Esophagus squamous epithelium (tissue), 4 donors: ENCODE measurements around the genes OR6C74, OR6C68, RAB5B and MYL6B.

DNA sequence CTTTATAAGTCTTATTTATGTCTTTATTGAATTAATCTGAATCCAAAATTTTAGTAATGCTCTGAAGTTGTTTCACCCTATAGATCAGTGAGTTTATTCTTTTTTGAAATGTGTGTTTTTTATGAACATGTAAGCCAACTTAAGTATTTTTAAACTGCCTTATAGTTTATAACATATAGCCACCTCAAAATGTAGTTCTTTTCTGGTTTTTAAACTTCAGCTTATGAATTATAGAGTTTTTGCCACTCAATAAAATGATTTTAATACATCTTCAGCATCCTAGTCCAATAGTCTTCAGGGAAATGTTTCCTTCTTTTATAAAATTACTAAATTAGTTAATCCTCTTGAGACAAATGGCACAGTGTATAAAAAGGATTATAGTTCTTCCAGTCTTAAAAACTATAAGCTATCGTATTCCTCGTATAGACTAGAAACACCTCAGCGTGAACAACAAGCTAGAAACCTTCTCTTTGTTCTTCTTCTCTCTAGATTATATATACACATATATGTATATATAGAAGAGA is at the start of gene OR6C74:
TSS of gene OR6C74 (plus strand) at position 418 of the 524 bp plus-strand sequence.
- PRO-cap, result no peak
- RAMPAGE, long total RNA, 4 experiments, result no peak in any of the 4 experiments

DNA sequence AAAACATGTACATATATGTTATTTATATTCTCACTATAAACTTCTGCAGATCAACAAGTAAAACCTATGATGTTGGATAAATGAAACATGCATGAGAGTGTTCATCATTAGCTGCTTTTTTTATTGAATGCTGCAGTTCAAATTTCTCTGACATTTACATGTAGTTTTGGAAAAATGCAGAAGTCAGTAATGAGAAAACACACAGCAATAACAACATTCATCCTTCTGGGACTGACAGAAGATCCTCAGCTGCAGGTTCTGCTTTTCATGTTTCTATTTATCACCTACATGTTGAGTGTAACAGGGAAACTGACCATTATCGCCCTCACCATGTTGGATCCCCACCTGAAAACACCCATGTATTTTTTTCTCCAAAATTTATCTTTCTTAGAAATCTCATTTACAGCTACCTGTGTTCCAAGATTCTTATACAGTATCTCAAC is at the start of gene OR6C68:
TSS of gene OR6C68 (plus strand) at position 190 of the 443 bp plus-strand sequence.
- PRO-cap, result no peak
- RAMPAGE, long total RNA, 4 experiments, result no peak in any of the 4 experiments

DNA sequence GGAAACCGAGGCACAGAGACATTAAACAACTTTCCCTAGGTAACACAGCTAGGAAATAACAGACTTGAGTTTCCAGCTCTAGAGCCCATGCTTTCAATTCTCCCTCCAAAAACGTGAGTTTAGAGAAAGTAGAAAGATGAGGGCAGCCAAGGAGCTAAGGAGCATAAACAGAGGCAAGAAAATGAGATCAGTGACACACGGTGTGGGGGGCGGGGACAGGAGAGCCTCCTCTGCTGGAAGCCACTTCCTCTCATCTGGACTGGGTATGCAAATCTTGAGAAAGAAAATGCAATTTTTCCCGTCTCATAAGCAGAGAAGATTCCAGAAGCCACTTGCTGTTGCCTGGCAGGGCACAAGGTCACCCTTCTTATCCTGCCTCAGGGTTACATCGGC is 5.9 kb downstream of the OR10P1 start:
- PRO-cap, result no peak
- RAMPAGE, long total RNA, 4 experiments, result no peak in any of the 4 experiments

- PRO-cap, result no peak
- RAMPAGE, long total RNA, 4 experiments, result no peak in any of the 4 experiments
These were observed 3.4 kb downstream of the METTL7B start for GRCh38 chr12:55684760-55685430.

DNA sequence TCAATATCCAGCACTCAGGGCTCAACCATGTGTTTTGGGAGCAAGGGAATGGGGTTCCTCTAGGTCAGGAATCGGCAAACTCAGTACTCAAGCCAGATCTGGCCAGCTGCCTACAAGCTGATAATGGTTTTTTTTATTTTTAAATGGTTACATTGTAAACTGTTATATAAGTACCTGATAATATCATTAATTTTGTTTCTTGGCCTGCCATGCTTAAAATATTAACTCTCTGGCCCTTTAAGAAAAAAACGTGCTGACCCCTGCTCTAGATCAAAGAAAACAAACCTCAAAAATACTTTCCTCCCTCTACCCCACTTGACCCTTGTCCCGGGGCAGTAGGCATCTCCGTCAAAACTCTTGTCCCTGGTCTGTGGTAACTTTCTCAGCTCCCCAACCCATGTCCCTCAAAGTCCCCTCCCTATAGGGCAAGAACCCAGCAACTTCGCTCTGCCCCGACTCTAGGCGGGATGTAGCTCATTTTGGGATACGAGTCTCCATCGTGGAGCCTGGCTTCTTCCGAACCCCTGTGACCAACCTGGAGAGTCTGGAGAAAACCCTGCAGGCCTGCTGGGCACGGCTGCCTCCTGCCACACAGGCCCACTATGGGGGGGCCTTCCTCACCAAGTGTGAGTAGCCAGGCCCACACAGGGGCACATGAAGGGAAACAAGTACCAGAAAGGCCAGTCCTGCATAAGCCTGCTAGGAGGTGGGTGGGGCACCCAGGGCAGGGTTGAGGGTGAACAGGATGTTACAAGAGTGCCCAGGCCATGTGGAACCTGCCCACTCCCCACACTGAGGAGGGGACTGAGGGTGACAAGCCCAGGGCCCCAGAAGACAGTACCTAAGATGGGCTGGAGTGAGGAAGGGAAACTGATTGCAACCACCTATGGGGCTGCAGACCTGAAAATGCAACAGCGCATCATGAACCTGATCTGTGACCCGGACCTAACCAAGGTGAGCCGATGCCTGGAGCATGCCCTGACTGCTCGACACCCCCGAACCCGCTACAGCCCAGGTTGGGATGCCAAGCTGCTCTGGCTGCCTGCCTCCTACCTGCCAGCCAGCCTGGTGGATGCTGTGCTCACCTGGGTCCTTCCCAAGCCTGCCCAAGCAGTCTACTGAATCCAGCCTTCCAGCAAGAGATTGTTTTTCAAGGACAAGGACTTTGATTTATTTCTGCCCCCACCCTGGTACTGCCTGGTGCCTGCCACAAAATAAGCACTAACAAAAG is 3.6 kb downstream of the RDH5 start:
- PRO-cap, result no peak
- RAMPAGE, long total RNA, 4 experiments, result no peak in any of the 4 experiments

DNA sequence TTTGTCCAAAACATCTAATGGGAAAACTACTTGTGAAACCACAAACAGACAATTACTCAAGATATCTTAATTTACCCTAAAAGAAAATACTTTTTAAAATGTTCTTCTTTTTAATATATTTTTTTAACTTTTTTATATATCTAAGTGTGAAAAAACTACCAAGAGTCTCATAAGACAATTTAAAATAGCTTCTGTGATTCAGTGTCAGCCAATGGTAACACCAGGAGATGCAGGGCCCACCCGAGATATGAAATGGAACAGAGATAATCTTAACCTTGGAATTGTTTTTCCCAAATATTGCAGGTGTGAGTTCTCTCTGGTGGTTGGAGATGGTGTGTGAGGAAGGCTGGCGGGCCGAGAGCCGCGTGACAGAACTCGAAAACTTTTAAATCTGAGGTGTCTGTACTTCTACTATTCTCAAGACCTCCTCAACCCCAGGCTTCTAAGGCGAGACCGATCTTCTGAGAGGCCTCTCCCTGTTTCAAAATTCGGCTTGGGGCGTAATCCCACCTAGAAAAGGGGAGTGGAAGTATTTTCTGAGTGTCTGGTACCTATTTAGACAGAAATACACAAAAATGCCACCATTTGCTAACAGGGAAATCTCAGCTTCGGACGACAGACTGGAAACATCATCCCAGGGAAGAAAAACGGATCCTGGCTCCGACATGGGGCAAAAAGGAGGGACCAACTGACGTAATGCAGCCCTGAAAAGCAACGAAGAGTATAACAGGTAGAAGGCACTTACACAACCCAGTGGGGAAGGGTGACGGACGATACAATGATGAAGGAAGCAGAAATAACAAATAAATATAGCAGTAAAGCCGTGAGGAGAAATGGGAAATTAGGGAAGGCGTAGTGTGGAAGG is 632 bp downstream of the SARNP start:
- PRO-cap, result unidirectional peak, plus-strand start at position 746 of the sequence
- RAMPAGE, long total RNA, 4 experiments, result no peak in any of the 4 experiments

DNA sequence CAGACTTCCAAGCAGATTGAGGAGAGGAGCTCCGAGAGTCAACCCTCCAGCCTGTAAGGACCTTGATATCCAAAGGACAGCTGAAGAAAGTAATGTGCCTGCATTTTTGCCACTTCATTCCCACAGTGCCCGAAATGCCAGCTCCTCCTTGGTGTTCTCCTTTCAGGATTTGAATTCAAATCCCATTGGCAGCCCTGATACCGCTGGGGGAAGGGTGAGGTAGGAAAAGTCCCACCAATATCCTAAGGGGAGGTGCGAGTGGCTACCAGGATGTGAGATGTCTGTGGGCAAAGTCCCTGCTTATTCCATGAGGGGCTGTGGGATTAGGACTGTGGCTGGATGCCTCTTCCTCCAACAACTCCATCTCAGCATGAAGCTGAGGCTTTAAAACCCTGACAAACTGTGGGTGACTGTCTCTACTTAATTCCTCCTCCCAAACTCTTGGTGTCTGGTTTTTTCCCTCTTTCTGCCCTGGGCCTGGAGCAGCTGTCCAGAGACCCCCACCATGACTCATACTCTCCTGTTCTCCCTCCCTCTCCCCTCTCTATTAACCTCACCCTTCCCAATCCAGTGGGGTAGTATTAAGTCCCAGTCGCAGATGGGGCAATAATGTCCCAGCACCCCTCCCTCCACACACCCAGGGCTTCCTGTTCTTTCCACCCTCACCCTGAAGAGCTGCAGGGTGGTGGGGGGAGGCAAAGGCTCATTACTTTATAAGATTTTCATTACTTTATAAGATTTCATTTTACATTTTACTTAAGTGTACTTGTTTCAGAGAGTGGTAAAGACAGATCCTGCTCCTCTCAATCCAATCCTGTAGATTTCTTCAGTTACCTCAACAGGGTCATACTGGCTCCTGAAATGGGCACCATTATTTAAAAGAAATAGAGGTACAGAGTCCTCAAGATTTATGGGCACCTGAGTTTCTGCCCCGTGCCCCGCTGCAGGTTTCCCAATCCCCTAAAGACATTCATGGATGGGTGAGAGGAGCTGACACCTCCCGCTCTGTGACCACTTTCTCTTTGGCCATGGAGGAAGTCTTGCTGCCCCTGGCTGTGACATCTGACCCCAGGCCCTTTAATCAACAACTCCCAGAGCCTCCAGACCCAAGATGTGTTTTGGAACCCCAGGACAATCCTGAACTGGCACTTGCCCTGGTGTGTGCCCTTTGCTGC is 2.1 kb upstream of the DNAJC14 start:
- PRO-cap, result unidirectional peak, minus-strand start at position 283 of the sequence; bidirectional peak, plus-strand start at position 659 of the sequence, minus-strand start at position 549 of the sequence
- RAMPAGE, long total RNA, 4 experiments, result no peak in any of the 4 experiments

GRCh38 chr12:55926708-55927613 is 733 bp downstream of the PYM1 start:
- PRO-cap, result bidirectional peak, plus-strand start at chr12:55927175, minus-strand start at chr12:55927085; unidirectional peak, plus-strand start at chr12:55927521
- RAMPAGE, long total RNA, 4 experiments, result start-site peak on the minus strand in 1 of 4 experiments, at chr12:55927107-55927141 at its widest, 54 reads per replicate

GRCh38 chr12:55934357-55934669 is 3.4 kb downstream of the DGKA start:
- PRO-cap, result no peak
- RAMPAGE, long total RNA, 4 experiments, result no peak in any of the 4 experiments

DNA sequence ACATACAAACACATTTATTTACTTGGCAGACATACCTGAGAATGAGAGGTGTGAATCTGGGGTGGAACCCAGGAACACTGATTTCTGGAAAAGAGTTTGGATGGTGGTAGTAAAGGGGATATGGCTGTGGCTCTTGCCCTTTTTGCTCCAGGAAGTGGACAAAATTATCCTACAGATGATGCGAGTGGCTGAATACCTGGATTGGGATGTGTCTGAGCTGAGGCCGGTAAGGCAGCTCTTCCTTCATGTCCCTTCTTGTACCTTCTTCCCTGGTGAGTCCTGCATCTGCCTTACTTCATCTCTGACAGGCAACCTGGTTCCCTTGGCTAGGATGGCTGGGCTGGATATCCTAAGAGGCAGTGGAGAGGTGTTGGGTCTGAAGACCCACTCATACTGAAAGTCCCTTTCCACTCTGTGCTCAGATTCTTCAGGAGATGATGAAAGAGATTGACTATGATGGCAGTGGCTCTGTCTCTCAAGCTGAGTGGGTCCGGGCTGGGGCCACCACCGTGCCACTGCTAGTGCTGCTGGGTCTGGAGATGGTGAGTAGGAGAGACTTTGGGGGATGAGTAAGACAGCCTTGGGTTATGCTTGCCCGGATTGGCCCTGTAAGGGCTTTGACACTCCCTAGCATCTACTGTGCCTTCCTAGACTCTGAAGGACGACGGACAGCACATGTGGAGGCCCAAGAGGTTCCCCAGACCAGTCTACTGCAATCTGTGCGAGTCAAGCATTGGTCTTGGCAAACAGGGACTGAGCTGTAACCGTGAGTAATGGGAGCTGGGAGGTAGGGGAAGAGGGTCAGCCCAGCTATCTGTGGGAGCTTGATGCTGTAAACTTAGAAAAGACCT is 8.0 kb downstream of the DGKA start:
- PRO-cap, result no peak
- RAMPAGE, long total RNA, 4 experiments, result no peak in any of the 4 experiments

- PRO-cap, result no peak
- RAMPAGE, long total RNA, 4 experiments, result no peak in any of the 4 experiments
These were observed 11.0 kb downstream of the DGKA start for GRCh38 chr12:55941708-55942646.

DNA sequence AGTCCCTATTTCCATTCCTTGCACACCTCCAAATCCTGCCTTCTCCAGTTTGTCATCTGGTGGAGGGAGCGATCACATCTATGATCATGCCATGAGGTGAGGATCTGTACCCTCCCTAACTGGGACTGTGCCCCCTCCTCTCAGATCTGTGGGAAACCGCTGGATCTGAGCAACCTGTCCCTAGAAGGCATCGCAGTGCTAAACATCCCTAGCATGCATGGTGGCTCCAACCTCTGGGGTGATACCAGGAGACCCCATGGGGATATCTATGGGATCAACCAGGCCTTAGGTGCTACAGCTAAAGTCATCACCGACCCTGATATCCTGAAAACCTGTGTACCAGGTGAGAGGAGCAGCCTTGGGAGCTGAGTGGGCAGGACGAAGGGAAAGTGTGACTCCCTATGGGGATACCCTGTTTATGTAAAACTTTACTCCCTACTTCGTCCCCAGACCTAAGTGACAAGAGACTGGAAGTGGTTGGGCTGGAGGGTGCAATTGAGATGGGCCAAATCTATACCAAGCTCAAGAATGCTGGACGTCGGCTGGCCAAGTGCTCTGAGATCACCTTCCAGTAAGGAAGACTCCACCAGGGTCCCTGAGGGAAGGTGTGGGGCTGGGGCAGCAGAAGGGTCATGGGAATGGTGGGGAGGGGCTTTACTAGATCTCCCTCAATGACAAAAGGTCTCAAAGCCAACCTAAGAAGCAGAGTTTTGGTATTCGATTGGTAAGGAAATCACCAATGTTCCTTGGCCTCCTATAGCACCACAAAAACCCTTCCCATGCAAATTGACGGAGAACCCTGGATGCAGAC is 13.0 kb downstream of the PMEL start:
- PRO-cap, result no peak
- RAMPAGE, long total RNA, 4 experiments, result start-site peak on the plus strand in 1 of 4 experiments, centred at positions 229 to 542 of the sequence, 37 to 143 reads per replicate

- PRO-cap, result no peak
- RAMPAGE, long total RNA, 4 experiments, result no peak in any of the 4 experiments
These were observed 7.8 kb downstream of the PMEL start for GRCh38 chr12:55958163-55958415.

- PRO-cap, result bidirectional peak, plus-strand start at chr12:55973959, minus-strand start at chr12:55973663; unidirectional peak, plus-strand start at chr12:55974104; unidirectional peak, plus-strand start at chr12:55974500
- RAMPAGE, long total RNA, 4 experiments, result start-site peak on the plus strand in 4 of 4 experiments, at chr12:55974040-55974153 at its widest, 35 to 211 reads per replicate
These were observed at the start of gene RAB5B for GRCh38 chr12:55973891-55974750. Gene RAB5B, plus strand, starts transcription at chr12:55974078.

- PRO-cap, result no peak
- RAMPAGE, long total RNA, 4 experiments, result no peak in any of the 4 experiments
These were observed 621 bp upstream of the SUOX start for GRCh38 chr12:55996334-55996975.

DNA sequence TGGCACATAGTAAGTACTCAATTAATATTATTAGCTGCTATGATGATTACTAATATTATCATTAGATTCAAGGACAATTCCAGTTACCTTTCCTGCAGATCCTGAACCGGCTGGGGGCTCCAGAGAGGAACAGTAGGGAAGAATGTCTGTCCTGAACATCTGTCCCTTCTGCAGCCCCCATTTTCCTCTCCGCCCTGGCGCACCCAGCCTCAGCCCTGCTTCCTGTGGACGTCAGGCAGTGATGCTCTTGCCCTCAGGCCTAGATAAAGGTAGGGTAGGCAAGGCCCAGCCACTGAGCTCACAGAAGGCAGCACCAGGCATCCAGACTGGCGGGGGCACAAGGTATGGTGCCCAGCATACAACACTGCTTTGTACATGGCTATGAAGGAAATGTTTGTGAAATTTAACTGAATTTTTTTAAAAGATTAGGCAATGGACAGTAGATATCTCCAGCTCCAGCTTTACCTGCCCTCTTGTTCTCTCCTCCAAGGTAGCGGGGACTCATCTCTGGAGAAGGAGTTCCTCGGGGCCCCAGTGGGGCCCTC is 3.8 kb downstream of the IKZF4 start:
- PRO-cap, result no peak
- RAMPAGE, long total RNA, 4 experiments, result no peak in any of the 4 experiments

DNA sequence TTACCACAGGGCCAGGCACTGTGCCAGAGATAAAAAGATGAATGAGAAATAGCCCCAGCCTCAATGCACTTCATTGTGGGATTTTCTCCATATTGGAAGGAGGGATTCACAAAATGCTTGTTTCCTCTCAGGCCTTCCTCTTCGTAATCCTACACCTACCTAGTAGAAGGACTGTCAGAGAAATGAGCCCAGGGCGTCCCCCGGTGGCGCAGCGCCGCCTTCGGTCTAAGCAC is 336 bp upstream of the RPS26 start:
- PRO-cap, result no peak
- RAMPAGE, long total RNA, 4 experiments, result no peak in any of the 4 experiments

DNA sequence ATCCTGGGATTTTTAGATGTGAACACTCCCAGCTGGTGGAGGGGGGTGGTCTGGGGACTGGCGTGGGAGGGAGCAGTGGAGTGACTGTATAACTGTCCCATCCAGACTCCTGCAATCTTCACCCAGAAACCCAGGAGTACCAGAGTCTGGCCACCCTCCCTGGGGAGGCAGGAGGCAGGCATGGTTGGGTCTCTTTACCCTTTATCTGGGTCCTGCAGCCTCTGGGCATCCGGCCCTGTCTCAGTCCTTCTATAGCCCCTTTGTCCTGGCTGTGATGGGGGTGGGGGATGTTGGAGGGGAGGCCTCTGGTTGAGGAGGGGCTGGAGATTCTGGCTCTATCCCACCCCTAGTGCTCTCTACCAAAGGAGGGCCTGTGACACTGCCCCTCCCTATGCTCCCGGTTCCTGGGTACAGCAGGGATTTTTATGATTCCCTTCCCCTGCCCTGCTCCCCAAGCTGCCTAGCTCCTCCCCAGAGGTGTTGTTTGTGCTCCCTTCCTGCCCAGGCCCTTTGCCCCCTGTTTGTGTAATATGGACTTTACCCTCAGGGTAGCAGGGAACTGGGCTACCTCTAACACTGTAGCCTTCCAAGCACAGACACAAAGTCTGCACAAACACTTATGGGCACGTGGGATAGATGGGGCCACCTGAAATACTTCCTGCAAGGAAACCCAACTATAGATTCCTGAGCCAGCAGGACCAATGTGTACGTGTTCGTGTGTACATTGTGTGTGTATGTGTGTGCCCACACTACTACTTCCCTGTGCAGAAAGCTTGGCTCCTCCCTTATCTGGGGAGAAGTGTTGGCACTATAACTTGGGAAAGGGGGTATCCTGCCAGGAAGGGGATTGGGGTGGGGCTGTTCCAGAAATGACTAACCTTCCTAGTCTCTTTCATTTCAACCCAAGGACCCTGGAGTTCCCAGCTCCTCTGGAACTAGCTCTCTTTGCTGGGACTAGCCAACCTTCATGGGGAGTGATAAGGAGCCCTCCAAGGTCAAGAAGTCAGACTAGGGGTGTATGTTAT is 1.8 kb downstream of the ERBB3 start:
- PRO-cap, result no peak
- RAMPAGE, long total RNA, 4 experiments, result no peak in any of the 4 experiments

GRCh38 chr12:56103891-56104240 is 493 bp upstream of the PA2G4 start:
- PRO-cap, result bidirectional peak, plus-strand start at chr12:56104310, minus-strand start at chr12:56104203
- RAMPAGE, long total RNA, 4 experiments, result no peak in any of the 4 experiments

GRCh38 chr12:56152335-56152869 is at the start of gene MYL6B:
Gene MYL6B, plus strand, starts transcription at chr12:56152587.
- PRO-cap, result bidirectional peak, plus-strand start at chr12:56152597, minus-strand start at chr12:56152480
- RAMPAGE, long total RNA, 4 experiments, result no peak in any of the 4 experiments